Hepatocyte (in vitro differentiated cells and primary cell): ENCODE data around the genes PARP8 and ITGA1.

- RAMPAGE, long total RNA, result no peak
- RRBS, result 1% methylated on average over 13 of the region's 72 CpGs
These were observed at the start of gene PARP8 for GRCh38 chr5:50666225-50667130. TSS of gene PARP8 (plus strand) at chr5:50666637.

- RAMPAGE, long total RNA, result no peak
- RRBS, result no CpG with 5 or more reads among the region's 2 CpGs
These were observed 189.3 kb downstream of the PARP8 start for GRCh38 chr5:50855738-50856047.

DNA sequence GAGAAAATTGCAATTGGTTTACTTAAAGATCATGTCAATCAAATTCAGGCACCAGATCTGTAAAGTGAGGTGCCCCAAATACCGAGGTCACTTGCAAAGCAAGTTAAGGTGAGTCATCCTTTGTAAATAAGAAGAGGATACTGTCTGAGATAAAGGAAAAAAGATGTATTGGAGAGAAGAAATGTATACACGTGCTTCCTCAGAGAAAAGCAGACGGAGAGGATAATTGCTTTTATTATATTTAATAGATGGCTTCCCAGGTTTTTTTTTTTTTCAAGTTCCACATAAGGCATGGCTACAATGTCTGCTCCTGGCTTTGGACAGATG is 363.2 kb upstream of the ITGA1 start:
- RAMPAGE, long total RNA, result no peak
- RRBS, result no CpG with 5 or more reads among the region's 3 CpGs

DNA sequence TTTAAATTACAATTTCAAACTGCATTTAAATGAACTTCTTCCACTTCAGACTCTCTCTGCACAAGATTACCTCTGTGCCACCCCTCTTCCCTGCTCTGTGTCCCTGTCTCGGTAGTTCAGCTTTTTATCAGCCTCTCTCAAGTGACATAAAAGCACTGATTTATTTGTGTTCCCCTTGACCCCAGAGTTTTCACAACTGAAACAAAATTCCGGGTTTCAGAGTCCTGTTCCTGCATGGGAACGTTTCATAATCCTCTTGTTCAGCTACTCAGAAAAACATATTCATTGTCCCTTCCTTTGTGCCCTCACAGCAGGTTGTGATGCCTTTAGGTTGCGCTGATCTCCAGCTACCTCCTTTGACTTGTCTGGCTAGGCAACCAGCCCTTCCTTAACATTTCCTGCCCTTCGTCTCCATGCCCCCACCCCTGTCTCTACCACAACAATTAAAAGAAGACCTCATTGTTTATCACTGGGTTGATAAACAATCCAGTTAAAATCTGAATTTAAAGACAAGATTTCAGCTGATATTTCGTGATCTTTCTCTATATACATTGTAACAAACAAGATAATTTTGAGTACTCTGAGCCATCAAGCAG is 13.6 kb upstream of the ITGA1 start:
- RAMPAGE, long total RNA, result no peak
- RRBS, result no CpG with 5 or more reads among the region's 6 CpGs

GRCh38 chr5:52787893-52788776 is at the start of gene ITGA1:
TSS of gene ITGA1 (plus strand) at chr5:52787916.
- RAMPAGE, long total RNA, result no peak
- RRBS, result 3% methylated on average over 8 of the region's 50 CpGs

DNA sequence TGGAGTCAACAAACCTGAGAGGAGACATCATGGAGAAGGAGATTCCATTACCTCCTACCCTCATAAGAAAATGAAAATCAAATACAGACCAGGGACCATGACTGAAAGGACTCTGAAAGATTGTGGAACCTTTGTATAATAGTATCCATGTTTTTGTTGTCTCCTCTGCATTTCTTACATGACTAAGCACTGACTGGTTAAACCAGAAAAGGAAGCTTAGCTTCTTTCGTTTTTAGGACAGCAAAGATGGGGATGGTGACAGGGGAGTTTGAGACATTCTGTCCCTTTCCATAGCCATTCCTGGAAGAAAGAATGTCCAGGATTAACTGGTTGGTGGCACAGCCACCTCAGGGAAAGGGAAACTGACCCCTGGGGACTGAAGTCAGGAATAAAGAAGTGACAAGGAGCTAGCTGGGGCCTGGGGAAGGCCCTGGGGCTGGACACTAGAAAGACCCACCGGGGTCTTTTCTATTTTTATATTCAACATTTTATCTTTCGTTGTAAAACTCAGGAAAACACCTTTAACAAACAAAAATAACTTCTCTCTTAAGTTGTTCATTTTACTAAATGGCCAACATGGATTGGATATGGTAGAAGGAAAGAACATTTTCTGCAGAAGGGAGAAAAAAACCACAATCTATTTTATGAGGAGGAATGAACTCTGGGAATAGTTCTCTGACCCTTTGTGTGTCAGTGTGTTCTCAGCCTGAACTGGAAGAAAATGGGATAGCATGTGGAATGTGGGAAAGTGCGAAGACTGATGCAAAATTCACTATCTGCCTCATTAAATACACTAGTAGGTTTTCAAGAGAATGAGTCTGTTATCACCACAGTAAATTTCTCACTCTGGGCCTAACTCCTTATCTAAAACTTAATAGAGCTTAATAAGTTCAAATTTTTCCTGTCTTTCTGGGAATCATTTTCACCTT is 22.4 kb downstream of the ITGA1 start:
- RAMPAGE, long total RNA, result no peak
- RRBS, result no CpG with 5 or more reads among the region's 4 CpGs

- RAMPAGE, long total RNA, result no peak
- RRBS, result no CpG with 5 or more reads among the region's 7 CpGs
These were observed 34.8 kb downstream of the ITGA1 start for GRCh38 chr5:52822399-52822984.

- RAMPAGE, long total RNA, result no peak
- RRBS, result no CpG with 5 or more reads among the region's 7 CpGs
These were observed 100.1 kb downstream of the ITGA1 start for GRCh38 chr5:52887688-52888360.

GRCh38 chr5:52888361-52888921 is 100.7 kb upstream of the ITGA2 start:
- RAMPAGE, long total RNA, result no peak
- RRBS, result no CpG with 5 or more reads among the region's 6 CpGs

GRCh38 chr5:52915244-52915823 is 73.8 kb upstream of the ITGA2 start:
- RAMPAGE, long total RNA, result no peak
- RRBS, result no CpG with 5 or more reads among the region's 4 CpGs

- RAMPAGE, long total RNA, result no peak
- RRBS, result no CpG with 5 or more reads among the region's 5 CpGs
These were observed 1.4 kb upstream of the ITGA2 start for GRCh38 chr5:52987569-52988273.

DNA sequence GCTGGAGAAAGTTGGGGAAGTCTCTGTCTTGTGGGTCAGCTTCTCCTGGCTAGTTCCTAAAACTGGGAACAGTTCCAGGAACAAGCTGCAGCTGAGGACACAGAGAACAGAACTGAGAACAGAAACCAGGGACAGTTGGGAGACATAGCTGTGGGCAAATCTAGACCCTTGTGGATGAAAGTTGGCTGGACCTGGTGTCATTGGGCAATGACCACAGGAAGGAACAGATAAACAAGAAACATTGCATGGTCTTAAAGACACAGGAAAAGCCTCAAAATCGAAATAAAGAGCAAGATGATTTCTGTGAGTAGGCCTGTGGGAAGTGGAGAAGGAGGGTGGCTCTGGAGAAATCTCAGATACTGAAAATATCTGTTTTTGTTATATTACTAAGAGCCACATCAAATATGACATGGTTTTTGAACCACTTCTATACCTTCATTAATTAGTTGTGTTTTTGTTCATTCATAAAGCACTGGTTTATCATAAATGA is 58.4 kb upstream of the MOCS2 start:
- RAMPAGE, long total RNA, result no peak
- RRBS, result no CpG with 5 or more reads among the region's 1 CpG

GRCh38 chr5:53779617-53780180 is 219.3 kb downstream of the NDUFS4 start:
- RAMPAGE, long total RNA, result no peak
- RRBS, result no CpG with 5 or more reads among the region's 3 CpGs

DNA sequence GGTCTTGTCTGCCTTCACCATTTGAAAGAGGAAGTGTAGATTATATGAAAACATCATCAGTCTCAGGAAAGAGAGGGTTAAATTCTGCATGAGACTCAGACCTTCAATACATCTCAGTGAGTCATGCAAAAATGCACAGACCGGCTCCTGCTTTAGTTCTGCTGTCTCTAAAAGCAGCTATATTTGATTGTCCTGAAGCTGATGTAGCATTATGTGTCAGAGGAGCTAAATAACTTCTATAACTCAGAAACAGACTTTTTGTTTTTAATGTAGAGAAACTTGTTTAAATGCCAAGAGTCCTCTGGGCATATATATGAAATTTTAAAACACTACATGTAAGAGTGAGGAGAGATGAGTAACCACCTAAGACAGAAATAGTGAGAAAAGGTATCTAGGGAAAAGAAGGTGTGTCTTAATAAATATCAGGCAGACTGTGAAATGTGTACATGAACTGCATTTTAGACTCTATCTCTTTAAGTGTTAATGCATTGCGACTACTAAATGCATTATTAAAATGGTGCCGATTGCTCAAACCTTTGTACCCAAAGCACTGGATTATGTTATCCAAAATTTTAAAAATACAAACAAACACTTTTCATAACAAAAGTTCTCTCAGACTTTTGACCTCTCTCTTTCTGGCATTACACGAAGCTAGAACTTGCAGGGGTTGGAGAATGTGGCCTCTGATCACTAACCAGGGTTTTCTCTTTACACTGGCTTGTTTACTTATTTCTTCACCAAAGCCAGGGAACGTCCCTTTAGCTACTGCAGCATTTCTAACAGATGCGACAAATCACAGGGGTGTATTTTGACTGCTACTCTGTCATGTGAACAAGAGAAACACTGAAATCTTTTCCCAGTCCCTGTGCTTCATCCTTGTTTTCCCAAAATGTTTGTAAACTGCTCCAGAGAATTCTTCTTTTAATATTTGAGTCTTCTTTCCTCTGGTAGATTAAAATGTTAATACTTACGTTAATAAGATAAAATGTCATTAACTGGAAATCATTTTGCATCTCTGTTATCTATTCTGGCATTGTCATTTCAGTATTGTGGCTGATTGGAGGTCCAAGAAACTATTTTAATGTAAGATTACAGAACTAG is 302.2 kb downstream of the ARL15 start:
- RAMPAGE, long total RNA, result no peak
- RRBS, result no CpG with 5 or more reads among the region's 7 CpGs

GRCh38 chr5:54017447-54018030 is 292.8 kb downstream of the ARL15 start:
- RAMPAGE, long total RNA, result no peak
- RRBS, result no CpG with 5 or more reads among the region's 4 CpGs

DNA sequence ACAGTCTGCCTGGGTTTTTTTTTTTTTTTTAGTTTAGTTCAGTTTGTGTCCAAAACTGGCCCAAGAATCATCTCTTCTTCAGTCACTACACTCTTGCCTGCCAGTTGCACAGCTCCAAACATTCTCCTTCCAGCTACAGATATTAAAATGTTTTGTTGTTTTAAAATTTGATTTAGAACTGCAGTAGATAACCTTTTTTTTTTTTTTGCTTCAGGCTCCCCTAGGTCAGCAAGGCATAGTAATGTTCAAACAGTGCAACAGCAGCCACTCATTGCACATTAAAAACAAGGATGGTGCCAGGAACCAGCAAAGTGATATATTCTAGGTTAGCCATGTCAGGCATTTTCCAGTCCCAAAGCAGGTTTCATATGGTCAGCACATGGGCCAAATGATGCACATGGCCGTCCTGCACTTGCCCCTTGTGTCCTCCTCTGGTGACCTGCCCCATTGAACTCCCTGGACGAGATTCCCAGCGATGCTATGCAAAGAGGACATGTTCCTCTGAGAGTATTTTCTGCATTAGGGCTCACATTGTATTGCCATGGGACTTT is 173.4 kb downstream of the ARL15 start:
- RAMPAGE, long total RNA, result no peak
- RRBS, result no CpG with 5 or more reads among the region's 3 CpGs

GRCh38 chr5:54268084-54268839 is 42.1 kb downstream of the ARL15 start:
- RAMPAGE, long total RNA, result no peak
- RRBS, result no CpG with 5 or more reads among the region's 16 CpGs

GRCh38 chr5:54313346-54314151 is 3.2 kb upstream of the ARL15 start:
- RAMPAGE, long total RNA, result no peak
- RRBS, result no CpG with 5 or more reads among the region's 7 CpGs

GRCh38 chr5:54457011-54457655 is 1.6 kb downstream of the HSPB3 start:
- RAMPAGE, long total RNA, result no peak
- RRBS, result no CpG with 5 or more reads among the region's 4 CpGs

- RAMPAGE, long total RNA, result no peak
- RRBS, result no CpG with 5 or more reads among the region's 7 CpGs
These were observed 25.6 kb downstream of the SNX18 start for GRCh38 chr5:54543145-54543639.